Neural progenitor cell (in vitro differentiated cells): ENCODE measurements around the genes RUFY4, ZNF142, TTLL4 and CRYBA2.

- RAMPAGE, long total RNA, result no peak
Observed at GRCh38 chr2:217916532-217917214, 86.1 kb downstream of the TNS1 start.

- RAMPAGE, long total RNA, result no peak
Observed at GRCh38 chr2:217972422-217972861, 30.4 kb downstream of the TNS1 start.

- RAMPAGE, long total RNA, result no peak
Observed at GRCh38 chr2:217975120-217975546, 27.7 kb downstream of the TNS1 start.

- RAMPAGE, long total RNA, result no peak
Observed at GRCh38 chr2:217983333-217983942, 19.4 kb downstream of the TNS1 start.

GRCh38 chr2:218003623-218004538 is 1.1 kb upstream of the TNS1 start:
- RAMPAGE, long total RNA, result no peak

DNA sequence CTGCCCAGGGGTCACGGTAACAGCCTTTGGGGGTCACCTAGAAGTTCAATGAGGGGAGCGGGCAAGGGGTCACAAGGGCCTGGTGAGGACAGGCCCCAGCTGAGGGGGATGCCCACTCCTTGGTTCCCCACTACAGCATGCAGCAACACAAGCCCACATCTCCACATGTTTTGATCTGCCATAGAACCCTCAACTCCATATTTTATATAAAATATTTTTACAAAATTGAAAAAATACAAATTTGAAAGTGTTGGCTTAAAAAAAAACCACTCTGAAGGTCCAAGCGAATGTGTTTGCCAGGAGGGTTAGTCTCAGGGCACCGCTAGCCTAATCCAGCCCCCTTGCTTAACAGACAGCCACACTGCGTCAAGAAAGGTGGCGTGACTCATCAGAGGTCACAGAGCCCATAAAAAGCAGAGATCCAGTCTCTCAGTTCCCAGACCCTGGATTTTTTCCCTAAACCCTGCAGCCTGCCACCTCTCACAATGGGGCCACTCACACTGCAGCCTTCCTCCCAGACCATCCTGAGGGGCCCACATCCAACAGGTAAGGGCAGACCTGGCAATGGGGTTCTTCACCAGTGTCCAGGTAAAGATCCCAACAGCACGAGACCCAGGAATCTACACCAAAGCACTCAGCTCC is 3.9 kb upstream of the TNS1 start:
- RAMPAGE, long total RNA, result no peak

GRCh38 chr2:218017522-218018286 is 14.9 kb upstream of the TNS1 start:
- RAMPAGE, long total RNA, result no peak

DNA sequence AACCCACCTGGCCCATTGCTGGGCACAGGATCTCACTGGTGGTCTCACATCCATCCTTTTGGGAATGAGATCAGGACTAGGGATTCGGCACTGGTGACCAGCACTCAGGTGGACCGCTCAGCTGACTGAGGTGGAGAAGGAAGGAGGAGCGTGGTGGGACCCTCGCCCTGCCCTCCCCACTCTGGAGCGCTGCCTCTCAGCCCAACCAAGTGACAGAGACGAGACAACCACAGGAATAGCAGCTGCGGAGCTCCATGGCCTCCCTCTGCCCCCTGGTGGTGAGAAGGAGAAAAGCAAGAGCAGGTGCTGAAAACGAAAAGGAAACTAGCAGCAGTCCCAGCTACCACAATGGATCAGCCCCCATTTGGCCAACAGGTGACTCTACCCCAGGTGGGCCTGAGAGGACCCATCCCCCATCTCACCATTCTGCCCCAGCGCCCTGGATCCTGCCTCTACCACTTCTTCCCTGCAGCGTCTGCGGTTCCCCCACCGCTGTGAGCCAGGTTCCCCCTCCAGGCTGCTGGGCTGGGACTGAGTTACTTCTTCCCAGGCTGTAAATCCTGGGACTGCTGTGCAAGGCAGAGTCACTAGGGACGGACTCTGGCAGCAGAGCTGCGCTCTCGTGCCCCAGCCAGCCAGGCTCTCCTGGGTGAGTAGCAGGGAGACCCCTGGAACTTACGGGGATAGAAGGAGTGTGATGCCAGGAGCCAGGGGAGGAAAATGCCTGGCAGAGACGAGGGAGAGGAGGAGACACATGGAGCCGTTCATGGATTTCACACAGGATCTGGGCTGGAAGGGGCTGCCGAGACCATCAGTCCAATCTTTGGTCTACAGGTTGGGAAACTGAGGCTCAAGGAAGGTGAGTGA is at the start of gene RUFY4:
Gene RUFY4, plus strand, starts transcription at position 554 of the 867 bp plus-strand sequence.
- RAMPAGE, long total RNA, result no peak

DNA sequence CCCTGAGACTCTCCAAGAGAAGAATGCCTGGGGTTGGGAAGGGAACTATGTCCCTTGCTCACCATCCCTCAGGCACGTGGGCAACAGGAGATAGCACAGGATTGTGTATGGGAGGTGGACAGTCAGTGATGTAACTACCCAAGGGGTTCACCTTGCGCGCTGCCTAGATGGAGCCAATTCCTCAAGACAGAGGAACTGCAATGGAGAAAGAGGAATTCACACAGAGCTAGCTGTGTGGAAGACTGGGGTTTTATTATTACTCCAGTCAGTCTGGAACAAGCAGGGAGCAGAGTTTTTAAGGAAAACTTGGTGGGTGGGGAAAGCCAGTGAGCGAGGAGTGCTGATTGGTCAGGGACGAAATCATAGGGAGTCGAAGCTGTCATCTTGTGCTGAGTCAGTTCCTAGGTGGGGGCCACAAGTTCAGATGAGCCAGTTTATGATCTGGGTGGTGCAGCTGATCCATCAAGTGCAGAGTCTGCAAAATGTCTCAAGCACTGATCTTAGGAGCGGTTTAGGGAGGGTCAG is 13.9 kb upstream of the CXCR1 start:
- RAMPAGE, long total RNA, result no peak

- RAMPAGE, long total RNA, result no peak
Observed at GRCh38 chr2:218238574-218239212, 21.7 kb downstream of the ARPC2 start.

DNA sequence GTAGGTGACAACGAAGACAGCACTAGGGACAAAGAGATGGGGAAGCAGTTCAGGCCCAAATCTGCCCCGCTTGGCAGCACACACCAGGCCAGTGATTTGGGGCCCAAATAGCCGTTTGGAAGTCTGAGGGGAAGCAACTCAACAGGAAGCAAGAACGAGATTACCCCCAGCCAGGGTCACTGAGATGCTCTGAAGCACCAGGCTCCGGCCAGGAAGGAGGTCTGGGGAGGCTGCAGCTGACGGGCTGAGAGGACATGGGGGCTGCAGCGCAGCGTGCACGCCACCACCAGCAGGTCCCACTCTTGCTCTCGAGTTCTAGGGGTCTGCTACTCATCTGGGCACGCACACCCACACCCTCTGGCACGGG is 8.2 kb downstream of the PNKD start:
- RAMPAGE, long total RNA, result no peak

DNA sequence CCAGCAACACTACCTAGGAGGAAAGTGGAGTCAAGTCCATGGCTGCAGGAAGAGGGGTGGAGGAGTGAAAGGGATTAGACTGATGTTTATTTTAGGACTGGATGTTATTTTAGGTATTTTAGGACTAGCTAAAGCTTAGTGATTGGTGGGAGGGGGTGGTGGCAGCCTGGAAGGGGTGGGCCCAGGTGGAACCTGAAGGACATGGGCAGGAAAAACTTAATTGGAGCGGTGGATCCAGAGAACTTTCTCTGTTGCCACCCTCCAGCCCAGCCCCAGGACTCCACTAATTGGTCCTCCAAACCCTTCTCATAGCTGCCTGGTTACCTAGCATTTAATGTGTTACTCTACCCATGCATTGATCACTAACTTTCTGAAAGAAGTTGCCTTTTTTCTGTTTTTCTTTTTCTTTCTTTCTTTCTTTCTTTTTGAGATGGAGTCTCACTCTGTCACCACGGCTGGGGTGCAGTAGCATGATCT is 4.0 kb upstream of the TMBIM1 start:
- RAMPAGE, long total RNA, result no peak

- RAMPAGE, long total RNA, result no peak
Observed at GRCh38 chr2:218311280-218311783, 19.0 kb upstream of the TMBIM1 start.

DNA sequence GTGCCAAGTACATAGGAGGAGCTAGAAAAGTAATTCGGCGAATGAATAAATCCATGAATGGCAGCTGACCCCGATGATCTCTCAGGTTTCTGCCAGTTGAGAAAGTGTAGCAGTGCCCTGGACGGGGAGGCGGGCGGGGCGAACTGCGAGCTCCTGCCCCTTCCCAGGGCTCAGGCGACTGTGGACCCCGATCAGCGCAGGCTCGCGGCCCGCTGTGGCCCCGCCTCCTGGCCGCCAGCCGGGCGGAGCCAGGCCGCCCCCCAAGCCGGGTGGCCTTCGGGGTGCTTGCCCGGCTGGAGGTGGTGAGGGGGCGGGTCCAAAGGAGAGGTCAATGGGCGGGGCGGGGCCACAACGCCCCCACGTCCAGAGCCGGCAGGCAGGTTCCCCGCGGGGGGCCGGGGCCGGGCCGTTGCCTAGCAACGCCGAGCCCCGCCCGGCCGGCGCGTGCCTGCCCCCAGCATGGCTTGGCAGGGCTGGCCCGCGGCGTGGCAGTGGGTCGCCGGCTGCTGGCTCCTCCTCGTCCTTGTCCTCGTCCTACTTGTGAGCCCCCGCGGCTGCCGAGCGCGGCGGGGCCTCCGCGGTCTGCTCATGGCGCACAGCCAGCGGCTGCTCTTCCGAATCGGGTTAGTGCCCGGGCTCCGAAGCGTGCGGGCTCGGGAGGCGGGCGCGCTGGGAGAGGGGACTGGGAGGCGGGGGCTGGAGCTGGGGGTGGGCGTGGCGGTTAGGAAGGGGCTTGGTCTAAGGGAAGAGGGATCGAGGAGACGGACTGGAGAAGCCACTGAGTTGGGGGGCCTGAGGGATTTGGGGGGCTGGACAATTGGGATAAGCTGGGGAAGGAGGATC is 30.7 kb upstream of the TMBIM1 start:
- RAMPAGE, long total RNA, result no peak

DNA sequence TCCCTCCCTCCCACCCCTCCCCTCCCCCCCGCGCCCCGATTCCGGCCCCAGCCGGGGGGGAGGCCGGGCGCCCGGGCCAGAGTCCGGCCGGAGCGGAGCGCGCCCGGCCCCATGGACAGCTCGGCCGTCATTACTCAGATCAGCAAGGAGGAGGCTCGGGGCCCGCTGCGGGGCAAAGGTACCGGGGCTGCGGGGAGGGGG is 212 bp downstream of the CTDSP1 start:
- RAMPAGE, long total RNA, result no peak

GRCh38 chr2:218658426-218659075 is 872 bp downstream of the ZNF142 start:
- RAMPAGE, long total RNA, result no peak

DNA sequence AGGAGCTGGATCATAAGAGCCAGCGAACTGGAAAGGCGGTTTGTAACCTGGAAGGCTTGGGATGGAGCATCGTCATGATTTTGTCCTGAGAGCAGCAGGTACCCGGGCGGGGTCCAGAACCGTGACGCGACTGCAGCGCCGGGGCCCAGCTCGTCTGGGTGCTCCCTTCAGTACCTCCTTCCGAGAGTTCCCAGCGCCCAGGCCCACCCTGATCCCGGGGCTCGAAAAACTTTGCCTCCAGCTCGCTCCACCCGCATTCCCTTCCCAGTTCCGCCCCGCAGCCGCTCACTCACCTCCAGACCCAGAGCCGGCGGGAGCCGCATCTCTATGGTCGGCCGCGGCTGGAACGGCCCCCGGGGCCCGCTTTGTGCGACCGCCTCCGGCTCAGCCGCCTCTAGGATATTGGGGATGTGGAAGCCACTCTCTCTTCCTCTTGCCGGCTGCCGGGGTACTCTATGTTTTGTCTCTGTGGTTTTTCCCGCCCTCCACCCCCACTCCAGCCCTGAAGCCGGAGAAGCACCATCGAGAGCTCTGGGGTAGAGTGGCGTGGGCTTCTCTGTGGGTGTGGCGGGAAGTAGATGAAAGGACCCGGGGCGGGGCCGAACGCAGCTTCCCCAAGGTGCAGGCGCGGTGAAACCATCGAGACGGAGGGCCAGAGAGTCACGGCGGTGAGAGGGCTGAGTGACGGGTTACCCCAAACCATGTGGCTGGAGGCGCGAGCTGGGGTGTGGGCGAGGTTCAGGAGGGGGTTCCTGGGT is at the start of gene ZNF142:
Gene ZNF142, minus strand, starts transcription at position 548 of the 758 bp plus-strand sequence.
- RAMPAGE, long total RNA, result no peak

- RAMPAGE, long total RNA, result no peak
Observed at GRCh38 chr2:218710512-218711570, at the start of gene TTLL4. TSS of gene TTLL4 (plus strand) at chr2:218710835.

- RAMPAGE, long total RNA, result no peak
Observed at GRCh38 chr2:218847489-218847895, 12.1 kb upstream of the WNT6 start.

DNA sequence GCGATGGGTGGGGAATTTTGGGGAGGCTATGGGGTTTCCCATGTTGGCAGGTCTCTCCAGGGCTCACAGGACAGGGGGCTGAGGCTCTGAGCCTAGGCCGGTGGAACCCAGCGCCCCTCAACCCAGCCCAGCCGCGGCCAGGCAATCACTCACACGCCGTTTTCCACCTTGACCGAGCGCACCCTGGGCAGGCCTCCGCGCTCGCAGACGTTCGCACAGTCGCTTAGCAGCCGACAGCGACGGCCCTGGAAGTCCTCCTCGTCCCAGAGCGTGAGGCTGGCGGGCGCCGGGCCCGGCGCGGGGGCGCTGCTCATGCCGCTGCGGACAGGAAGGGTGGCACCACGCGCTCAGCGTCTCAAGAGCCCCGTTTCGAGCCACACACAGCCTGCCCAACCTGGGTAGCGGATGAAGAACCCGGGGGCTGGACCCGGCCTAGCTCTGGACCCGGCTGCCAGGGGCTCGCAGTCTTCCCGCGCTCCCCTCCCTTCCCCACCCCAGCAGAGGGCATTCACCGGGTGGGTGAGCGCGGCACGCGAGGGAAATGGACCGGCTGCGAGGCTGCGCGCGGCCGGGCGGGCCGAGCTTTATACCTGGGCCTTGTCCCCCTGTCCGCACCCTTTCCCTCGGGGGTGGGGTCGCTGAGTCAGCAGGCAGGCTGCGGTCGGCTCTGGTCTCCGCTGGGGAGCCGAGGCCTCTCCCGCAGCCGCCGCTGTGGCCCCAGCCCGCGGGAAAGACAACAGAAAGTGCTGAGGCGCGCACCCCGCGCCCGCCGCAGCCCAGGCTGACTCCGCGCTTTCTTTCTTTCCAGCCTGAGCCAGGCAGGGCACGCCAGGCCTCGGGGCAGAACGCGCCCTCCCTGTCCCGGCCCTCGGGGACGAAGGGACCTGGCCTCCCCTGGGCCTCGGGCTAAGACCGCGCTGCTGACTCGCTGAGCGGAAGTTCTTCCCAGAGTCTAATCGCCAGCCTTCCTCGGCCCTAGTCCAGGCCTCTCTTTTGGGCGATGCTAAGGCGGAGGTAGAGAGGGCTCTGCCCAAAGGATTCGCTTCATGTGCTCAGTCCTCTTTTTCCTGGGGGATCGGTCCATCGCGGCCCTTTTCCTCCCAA is at the start of gene CRYBA2:
Gene CRYBA2, minus strand, starts transcription at position 560 of the 1,104 bp plus-strand sequence.
- RAMPAGE, long total RNA, result no peak